IMR-90 (cell line): ENCODE data around the gene SPOCK2.

DNA sequence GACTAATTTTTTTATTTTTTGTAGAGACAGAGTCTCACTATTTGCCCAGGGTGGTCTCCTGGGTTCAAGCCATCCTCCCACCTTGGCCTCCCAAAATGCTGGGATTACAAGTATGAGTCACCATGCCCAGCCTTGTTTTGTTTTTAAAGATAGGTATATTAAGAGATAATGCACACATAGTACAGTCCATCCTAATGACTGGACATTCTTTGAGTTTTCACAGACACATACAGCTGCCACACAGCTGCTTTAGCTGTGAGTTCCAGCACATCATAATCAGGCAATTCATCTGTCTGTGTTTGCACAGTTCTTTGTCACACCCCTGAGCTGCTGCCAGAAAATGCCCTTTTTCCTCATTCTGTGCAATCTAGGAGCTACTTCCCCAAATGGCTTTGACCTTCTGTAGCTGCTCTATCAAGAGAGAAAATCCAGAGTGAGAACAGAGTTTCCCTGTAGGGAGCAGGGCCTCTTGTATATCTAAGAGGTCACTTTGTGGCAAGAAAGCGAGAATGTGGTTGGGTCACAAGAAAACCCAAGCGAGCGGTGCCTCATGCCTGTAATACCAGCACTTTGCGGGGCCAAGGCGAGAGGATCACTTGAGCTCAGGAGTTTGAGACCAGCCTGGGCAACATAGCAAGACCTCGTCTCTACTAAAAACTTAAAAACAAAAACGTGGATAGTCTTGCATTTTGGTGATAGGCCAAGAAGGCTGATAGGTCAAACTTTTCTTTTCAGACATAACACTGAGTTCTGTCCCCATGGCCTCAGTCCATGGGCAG, 24.3 kb downstream of the SLC29A3 start:
- RRBS = no CpG with 5 or more reads among the region's 7 CpGs
CAGE:
- cytosol, long polyA plus RNA = no peak
- long polyA plus RNA = no peak
- nucleus, long polyA plus RNA = no peak

GRCh38 chr10:71347829-71348293, 28.8 kb downstream of the SLC29A3 start:
- RRBS = no CpG with 5 or more reads among the region's 8 CpGs
CAGE:
- cytosol, long polyA plus RNA = no peak
- long polyA plus RNA = no peak
- nucleus, long polyA plus RNA = no peak

GRCh38 chr10:71475147-71475513, 78.4 kb downstream of the CDH23 start:
- RRBS = no CpG with 5 or more reads among the region's 7 CpGs
CAGE:
- cytosol, long polyA plus RNA = no peak
- long polyA plus RNA = no peak
- nucleus, long polyA plus RNA = no peak

GRCh38 chr10:71679458-71680162, 40.0 kb downstream of the C10orf105 start:
- RRBS = no CpG with 5 or more reads among the region's 13 CpGs
CAGE:
- cytosol, long polyA plus RNA = no peak
- long polyA plus RNA = no peak
- nucleus, long polyA plus RNA = no peak

GRCh38 chr10:71748516-71749516, 24.5 kb downstream of the VSIR start:
- RRBS = no CpG with 5 or more reads among the region's 21 CpGs
CAGE:
- cytosol, long polyA plus RNA = no peak
- long polyA plus RNA = no peak
- nucleus, long polyA plus RNA = no peak

GRCh38 chr10:71754663-71755004, 18.7 kb downstream of the VSIR start:
- RRBS = no CpG with 5 or more reads among the region's 3 CpGs
CAGE:
- cytosol, long polyA plus RNA = no peak
- long polyA plus RNA = no peak
- nucleus, long polyA plus RNA = no peak

- RRBS = no CpG with 5 or more reads among the region's 2 CpGs
CAGE:
- cytosol, long polyA plus RNA = no peak
- long polyA plus RNA = no peak
- nucleus, long polyA plus RNA = no peak
Observed at GRCh38 chr10:71766678-71766920, 6.7 kb downstream of the VSIR start.

DNA sequence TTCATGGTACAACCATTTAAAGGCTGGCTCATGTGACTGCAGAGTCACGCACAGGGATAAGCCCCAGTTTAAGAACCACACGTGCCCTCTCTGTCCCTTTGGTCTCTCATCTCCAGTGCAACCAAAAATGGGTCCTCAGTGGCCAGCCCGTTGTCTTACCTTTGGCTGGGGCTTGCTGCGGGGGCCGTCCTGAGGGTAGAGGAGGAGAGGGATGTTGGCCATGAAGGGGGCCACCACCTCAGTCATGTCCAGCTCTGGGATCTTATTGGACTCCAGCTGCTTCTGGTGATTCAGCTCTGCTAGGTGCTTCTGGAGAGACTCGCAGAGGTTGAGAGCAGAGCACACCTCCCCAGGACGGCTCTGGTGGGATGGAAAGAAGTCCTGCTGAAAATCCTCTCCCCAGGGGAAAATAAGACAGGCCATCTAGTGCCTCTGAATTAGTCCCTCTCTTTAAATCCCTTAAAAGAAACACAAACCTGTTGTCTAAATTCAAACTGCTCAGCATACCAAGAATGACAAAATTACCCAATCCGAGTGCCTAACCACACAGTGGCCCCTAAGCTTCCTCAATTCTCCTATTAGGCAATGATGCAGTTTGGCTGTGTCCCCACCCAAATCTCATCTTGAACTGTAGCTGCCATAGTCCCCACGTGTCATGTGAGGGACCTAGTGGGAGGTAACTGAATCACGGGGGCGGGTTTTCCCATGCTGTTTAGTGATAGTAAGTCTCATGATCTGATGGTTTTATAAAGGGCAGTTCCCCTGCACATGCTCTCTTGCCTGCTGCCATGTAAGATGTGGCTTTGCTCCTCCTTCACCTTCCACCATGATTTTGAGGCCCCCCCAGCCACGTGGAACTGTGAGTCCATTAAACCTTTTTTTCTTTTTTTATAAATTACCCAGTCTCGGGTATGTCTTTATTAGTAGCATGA, 22.1 kb downstream of the PSAP start:
- RRBS = no CpG with 5 or more reads among the region's 13 CpGs
CAGE:
- cytosol, long polyA plus RNA = no peak
- long polyA plus RNA = no peak
- nucleus, long polyA plus RNA = no peak

DNA sequence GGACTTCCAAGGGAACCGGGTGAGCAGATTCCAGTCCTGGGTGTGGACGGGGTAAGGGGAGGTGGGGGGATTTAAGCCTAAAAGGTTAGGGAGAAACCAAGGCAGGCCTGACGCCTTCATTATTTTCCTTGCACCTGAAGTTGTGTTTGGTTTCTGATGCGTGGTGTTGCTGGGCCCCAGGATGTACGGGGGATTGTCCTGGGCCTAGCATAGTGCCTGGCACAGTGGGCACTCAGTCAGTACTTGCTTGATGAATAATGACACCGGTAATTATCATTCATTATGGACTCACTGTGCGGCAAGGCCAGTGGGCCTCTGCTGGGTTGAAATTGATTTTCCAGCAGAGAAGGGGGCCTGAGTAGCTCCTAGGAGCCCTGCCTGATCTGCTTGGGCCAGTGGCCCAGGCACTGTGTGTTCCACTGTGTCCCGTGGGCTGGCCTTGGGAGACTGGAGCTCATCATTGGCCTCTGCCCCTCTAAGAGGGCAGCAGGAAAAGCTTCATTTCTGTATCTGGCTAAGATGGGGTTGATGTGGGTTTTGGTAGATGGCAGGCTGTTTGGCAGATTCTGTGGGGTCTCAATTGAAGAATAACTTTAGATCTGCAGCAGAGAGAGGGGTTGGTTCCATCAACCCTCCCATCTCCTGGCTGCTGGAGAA, 1.4 kb downstream of the CHST3 start:
- RRBS = no CpG with 5 or more reads among the region's 8 CpGs
CAGE:
- cytosol, long polyA plus RNA = no peak
- long polyA plus RNA = no peak
- nucleus, long polyA plus RNA = no peak

- RRBS = no CpG with 5 or more reads among the region's 5 CpGs
CAGE:
- cytosol, long polyA plus RNA = no peak
- long polyA plus RNA = no peak
- nucleus, long polyA plus RNA = no peak
Observed at GRCh38 chr10:71998806-71999211, 34.6 kb downstream of the CHST3 start.

DNA sequence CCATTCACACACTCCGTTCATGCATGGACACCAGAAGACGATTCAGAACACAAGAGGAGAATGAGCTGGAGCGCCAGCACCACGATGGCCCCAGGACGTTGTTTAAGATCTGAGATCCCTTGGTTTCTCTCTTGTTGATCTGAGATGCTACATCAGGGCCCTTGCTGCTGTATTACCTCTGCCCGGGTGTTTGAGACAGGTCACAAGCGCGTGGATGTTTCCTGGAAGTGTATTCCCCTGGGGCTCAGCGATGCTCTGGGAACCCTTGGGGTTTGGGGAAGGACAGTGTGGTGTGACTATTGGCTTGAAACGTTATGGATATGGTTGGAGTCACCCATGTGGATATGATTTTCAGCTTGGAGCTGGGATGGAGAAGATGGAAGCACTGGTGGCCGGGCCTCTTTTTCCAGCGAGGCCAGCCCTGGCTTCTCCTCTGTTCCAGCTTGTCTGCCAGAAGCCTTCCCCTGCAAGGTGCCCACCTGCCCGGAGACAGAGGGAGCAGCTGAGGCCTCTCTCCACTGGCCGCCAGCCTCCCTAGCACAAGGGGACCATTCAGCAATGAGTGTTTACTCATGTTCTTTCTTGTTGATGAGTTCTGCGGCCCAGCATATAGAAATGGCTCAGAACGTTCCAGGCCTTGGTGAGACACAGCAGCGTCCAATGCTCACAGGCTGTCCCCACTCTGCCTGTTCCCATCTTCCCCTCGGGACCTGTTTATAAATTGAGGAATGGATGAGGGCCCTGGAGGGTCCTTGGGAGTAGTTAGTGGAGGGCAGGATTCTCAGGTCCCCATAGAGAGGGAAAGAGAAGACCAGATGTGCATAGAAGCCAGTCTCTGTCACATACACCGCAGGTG, 47.1 kb downstream of the CHST3 start:
- RRBS = 96% methylated on average over 3 of the region's 19 CpGs
CAGE:
- cytosol, long polyA plus RNA = no peak
- long polyA plus RNA = no peak
- nucleus, long polyA plus RNA = no peak

DNA sequence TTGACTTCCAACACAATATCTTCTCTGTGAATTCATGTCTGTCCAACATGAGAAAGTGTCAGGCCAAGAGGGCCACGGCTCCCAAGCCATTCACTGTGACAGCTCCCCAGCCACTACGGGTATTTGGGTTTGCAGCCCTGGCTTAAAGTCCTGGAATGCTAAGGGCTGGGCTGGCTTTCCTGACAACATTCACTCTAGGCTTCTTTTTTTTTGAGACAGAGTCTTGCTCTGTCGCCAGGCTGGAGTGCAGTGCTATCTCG, 53.3 kb downstream of the CHST3 start:
- RRBS = no CpG with 5 or more reads among the region's 4 CpGs
CAGE:
- cytosol, long polyA plus RNA = no peak
- long polyA plus RNA = no peak
- nucleus, long polyA plus RNA = no peak

DNA sequence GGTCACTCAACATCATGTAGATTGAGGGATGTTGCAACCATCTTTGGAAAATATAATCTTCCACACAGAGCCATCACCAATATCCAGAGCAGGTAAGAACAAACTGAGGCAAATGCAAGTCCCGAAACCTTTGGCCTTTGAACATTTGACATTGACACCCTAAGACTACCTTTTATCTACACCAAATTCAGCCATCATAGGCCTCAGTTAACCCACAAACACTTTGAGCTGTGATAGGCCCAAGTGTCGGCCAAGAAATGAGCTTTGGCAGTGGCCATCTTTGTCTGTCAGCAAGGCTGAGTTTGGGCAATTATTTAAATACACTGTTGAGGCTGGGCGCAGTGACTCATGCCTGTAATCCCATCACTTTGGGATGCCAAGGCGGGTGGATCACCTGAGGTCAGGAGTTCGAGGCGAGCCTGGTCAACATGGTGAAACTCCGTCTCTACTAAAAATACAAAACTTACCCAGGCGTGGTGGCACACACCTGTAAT, 41.5 kb downstream of the SPOCK2 start:
- RRBS = no CpG with 5 or more reads among the region's 8 CpGs
CAGE:
- cytosol, long polyA plus RNA = no peak
- long polyA plus RNA = no peak
- nucleus, long polyA plus RNA = no peak

- RRBS = 69% methylated on average over 2 of the region's 19 CpGs
CAGE:
- cytosol, long polyA plus RNA = no peak
- long polyA plus RNA = no peak
- nucleus, long polyA plus RNA = no peak
Observed at GRCh38 chr10:72057004-72057567, 31.3 kb downstream of the SPOCK2 start.

- RRBS = 4% methylated on average over 9 of the region's 55 CpGs
CAGE:
- cytosol, long polyA plus RNA = no peak
- long polyA plus RNA = no peak
- nucleus, long polyA plus RNA = no peak
Observed at GRCh38 chr10:72088221-72089409, at the start of gene SPOCK2. SPOCK2 (minus strand) TSS chr10:72088551.

GRCh38 chr10:72089481-72090088, 1.2 kb upstream of the SPOCK2 start:
- RRBS = no CpG with 5 or more reads among the region's 6 CpGs
CAGE:
- cytosol, long polyA plus RNA = no peak
- long polyA plus RNA = no peak
- nucleus, long polyA plus RNA = no peak

DNA sequence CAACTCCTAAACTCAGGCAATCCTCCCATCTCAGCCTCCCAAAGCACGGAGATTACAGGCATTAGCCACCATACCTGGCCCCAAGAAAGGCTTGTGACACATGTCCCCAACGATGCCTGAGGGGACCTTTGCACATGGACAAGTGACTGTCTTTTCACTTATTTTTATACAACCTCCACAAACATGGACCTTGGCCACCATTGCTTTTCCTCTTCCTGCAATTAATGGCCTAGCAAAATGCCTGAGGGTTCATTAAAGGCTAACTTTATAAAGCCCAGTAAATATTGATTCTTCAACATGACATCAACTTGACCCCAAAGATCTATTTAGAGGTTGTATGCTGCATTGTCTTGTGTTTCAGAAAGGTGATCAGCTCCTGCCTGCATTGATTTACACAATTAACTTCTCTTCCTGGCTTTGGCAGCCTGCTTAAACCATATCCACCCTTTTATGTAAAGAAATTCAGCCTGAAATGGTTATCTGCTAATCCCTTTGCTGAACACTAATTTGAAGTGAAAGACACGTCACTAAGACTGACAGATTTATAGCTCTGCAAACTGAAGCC, 10.2 kb upstream of the SPOCK2 start:
- RRBS = no CpG with 5 or more reads among the region's 3 CpGs
CAGE:
- cytosol, long polyA plus RNA = no peak
- long polyA plus RNA = no peak
- nucleus, long polyA plus RNA = no peak

DNA sequence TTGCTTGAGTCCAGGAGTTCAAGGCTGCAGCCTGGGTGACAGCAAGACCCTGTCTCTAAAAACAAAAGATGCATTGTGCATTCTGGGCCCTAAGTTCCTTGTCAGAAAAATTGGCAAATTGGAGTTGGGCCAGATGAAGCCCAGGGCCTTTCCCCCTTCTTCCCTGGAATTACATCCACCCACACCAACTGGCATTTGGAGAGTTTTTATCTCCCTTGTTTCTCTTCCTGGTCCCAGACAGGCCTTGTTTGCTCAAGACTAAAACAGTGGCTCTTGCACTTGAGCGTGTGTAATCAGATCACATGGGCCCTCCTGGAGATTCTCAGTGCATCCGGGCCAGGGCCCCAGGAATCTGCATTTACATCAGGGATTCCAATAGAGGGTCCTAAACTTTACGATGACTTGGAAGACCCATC, 3.0 kb downstream of the DDIT4 start:
- RRBS = no CpG with 5 or more reads among the region's 3 CpGs
CAGE:
- cytosol, long polyA plus RNA = no peak
- long polyA plus RNA = no peak
- nucleus, long polyA plus RNA = no peak

DNA sequence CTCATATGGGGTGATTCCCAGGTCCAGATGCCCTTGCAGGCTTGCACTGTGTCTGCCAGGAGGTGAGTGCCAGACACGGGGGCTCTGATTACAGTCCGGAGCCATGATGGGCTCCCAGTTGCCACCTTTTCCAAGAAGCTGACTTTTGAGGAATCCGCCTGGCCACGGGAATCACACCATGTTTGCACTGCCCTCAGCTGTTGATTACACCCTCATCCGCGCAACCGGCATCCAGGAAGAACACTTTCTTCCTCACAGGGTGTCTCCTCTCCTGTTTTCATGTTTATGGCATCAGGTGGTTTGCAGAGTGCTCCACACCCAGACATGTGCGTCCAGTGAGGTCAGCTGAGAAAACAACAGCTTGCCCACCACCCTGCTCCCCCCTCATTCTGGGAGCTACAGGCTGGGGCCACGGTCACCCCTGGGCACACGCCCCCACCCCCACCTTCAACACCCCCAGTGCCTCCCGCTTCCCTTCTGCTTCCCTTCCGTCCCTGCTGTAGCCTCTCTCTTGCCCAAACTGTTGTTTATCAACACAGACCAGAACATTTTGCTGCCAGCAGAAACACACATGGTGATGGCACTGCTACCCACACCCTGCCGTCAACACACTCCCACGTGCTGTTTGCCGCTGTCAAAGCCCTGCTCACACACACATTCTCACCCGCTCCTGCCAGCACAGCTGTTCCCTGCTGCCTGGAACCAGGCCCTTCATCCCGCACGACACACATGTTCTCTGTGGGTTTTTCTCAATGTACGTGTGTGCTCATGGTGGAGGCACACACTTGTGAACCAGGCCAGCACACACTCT, 35.8 kb downstream of the DDIT4 start:
- RRBS = no CpG with 5 or more reads among the region's 19 CpGs
CAGE:
- cytosol, long polyA plus RNA = no peak
- long polyA plus RNA = no peak
- nucleus, long polyA plus RNA = no peak

- RRBS = no CpG with 5 or more reads among the region's 7 CpGs
CAGE:
- cytosol, long polyA plus RNA = no peak
- long polyA plus RNA = no peak
- nucleus, long polyA plus RNA = no peak
Observed at GRCh38 chr10:72322440-72322944, 32.2 kb downstream of the DNAJB12 start.